Daoy (cell line): Measurements from ENCODE around the gene ATP8A2.

DNA sequence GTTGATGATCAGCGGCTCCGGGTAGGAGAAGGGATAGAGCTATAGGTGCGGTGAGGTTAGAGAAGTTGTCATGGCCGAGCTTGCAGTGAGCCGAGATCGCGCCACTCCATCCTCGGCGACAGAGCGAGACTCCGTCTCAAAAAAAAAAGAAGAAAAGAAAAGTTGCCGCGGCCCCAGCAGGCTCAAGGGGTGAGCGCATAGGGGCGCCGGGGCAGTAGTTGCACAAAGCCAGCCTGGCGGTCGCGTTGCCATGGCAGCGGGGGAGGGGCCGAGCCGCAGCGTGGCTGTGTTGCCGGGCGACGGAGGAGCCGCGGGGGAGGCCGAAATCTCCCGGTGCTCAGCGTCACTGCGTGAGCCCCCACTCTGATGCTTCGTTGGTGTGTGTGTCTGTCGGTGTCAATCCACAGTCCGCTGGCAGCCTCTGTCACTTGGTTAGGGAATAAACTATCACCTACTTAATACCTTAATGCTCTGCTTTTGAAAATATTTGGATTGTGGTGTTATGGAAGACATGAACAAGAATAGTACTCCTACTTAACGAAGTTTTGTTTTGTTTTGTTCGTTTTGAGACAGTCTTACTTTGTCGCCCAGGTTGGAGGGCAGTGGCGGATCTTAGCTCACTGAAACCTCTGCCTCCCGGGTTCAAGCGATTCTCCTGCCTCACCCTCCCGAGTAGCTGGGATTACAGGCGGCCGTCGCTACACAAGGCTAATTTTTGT is 91.0 kb upstream of the MIPEP start:
- RAMPAGE, long total RNA = no peak

GRCh38 chr13:24071258-24071953 is 89.1 kb upstream of the SPATA13 start:
- RAMPAGE, long total RNA = no peak

DNA sequence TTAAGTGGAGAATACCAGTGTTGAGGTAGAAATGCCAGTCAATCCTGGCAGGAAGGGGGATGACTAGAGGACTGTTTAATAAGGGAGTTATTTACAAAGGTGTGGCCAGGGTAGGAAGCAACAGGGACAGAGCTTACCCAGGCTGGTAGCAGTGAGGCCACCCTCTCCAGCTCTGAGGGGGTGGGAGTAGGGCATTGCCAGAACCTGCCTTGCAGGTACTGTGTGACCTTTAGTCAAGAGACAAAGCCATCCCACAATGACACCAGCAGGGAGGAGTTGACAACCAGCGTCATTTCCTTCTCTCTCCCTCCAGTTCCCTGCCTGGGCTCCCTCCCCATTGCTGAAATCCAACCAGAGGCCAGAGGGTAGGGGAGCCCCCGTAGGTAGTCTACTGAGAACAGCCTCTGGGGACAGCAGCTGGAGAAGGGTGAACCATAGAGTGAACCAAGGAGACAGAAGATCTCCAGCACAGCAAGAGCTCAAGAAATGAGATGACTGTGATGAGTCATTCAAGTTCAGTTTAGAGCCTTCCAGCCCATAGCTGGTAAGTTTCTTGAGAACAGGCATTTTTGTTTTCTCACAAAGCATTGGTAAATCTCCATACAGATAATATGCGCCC is 33.3 kb upstream of the SPATA13 start:
- RAMPAGE, long total RNA = no peak

DNA sequence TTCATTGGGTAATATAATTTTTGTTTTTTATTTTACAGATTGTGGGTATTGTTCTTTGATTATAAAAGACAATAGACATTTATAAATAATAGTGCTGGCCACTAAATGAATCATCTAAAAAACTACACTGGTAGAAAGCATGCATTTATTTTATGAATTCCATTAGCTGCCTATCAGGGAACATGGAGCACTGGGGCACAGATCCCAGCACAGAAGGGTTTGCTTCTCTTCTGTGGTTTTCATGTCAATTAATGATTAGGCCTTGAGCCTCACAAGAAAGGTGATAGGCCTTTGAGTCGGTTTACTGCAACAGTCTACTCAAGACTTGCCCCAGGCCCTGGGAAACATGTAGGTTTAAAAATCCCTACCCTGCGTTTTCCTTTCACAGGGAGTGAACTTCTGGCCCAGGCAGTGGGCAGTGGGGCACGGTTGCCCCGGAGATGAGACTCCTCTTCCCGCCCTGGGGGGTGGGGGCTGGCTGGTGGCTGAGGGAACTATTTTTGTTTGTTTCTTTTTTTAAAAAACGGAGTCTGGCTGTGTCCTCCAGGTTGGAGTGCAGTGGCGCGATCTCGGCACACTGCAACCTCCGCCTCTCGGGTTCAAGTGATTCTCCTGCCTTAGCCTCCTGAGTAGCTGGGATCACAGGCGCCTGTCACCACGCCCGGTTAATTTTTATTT is 637 bp upstream of the SPATA13 start:
- RAMPAGE, long total RNA = no peak

DNA sequence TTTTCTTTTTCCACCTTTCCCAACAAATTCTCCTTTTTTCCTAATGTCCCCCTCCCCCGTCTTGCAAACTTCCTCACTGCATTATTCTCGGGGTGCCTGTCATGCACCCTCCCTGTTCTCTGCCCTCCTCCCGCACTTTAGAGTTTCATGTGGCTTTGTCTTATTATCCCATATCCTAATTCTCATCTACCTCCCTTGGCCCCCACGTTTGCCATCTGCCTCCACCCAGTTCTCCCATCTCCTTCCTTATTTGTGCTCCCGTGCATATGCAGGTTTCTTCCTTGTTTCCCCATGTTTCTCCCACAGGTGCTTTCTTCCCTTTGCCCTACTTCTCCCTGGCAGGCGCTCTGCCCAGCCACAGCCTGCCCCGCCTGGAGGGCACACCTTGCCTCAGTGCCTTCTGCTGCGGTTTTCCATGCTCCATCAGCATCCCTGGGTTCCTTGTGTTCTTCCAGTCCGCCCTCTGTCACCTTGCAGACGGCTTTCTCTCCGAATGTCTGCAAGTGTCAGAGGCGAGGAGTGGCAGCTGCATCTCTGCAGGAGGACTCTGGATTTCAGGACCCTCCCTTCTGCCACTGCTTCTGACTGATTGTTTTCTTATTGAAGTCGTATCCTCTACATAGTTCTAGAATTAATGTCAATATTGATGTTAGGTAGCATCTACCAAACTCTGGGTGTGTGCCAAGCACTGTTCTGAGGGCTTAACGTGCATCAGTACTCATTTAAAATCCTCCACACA is 1.6 kb downstream of the SPATA13 start:
- RAMPAGE, long total RNA = no peak

- RAMPAGE, long total RNA = no peak
Observed at GRCh38 chr13:24166835-24167529, 6.5 kb downstream of the SPATA13 start.

DNA sequence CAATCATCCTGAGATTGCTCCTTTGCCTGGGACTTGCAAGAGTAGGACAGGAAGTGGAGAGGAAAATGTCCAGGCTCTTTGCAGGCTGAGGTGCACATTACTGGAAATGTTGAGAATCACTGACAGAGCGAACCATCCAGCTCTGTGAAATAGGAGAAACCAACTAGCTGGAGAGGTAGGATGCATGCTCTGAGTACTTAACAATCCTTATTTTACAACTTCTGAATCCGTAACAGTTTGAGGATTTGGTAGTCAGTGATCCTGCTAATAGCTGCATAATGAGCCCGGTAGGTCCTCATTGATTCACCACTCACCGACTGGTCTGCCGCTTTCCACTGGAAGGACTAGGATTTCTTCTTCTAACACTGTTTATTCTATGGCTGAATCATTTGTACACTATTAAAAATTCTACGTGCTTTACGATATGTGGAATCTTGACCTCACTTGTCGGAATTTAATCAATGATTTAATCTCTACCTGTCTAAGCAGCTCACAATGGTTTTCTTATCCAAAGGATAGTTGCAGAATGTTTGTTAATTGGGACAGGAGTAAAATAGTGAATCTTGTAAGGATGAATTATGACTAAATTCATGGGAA is 33.9 kb downstream of the SPATA13 start:
- RAMPAGE, long total RNA = no peak

GRCh38 chr13:24201897-24202644 is 41.6 kb downstream of the SPATA13 start:
- RAMPAGE, long total RNA = no peak

- RAMPAGE, long total RNA = no peak
Observed at GRCh38 chr13:24297340-24297807, 12.0 kb upstream of the C1QTNF9 start.

- RAMPAGE, long total RNA = no peak
Observed at GRCh38 chr13:24348756-24349481, 39.5 kb downstream of the C1QTNF9 start.

DNA sequence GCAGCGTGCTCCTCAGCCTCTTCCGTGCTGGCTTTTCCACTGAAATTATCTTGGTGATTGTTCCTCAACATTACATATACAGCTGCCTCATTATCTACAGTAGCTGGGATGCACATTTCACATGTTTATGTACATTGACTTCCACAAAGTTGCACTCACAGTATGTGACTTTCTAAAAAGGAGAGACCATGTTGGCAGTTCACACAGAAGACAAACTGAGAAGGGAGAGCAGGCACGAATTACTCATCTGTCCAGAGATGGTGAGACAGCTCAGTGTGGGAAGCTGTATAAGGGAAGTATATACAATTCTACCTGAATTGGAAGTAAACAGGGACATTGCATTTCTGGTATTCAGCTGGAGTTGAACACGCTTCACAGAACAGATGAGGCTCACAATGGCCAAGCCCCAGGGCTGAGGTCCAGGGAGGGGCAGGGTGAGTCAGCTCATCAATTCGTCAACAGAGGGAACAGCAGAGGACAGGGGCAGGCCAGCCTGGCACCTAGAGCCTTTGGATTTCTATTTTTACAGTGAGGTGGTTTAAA is 10.0 kb downstream of the PARP4 start:
- RAMPAGE, long total RNA = no peak

DNA sequence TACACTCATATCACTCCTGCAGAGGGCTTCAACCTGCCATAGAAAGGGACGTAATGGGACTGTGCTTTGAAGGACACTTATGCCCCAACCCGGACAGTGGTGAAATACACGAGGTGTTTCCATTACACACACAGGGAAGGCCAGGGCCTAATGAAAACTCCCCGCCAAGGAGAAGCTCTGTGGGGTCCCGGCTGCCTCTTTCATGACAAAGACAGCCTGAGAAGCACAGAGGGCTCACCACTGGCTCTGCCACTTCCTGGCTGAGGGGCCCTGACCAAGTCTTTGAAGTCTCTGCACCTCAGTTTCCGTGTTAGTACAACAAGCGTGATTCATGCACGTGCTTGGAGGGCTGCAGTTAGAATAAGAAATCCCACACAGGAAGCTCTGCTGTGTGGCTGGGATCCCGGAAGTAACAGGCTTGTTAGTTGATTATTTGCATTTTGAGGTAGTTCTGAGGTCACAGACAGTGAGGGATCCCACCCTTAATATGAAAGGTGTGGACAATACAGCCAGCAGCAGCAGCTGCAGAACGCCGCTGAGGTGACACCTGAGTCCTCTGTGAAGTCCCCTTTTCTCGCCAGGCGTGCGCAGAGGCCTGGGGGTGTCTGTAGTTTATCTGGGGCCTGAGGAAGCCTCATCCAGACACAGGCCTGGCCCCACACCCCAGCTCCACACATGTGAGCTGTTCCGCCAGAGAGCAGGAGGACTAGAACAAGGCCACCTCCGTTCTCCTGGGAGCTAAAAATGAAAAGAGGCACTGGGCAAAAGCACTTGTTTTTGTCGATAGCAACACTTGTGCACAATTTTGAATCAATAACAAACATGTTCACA is 61.7 kb upstream of the ATP12A start:
- RAMPAGE, long total RNA = no peak

- RAMPAGE, long total RNA = no peak
Observed at GRCh38 chr13:25017801-25018307, 78.1 kb upstream of the PABPC3 start.

GRCh38 chr13:25170314-25171102 is 1.6 kb downstream of the AMER2 start:
- RAMPAGE, long total RNA = no peak

- RAMPAGE, long total RNA = no peak
Observed at GRCh38 chr13:25312461-25313095, 11.2 kb downstream of the NUP58 start.

- RAMPAGE, long total RNA = no peak
Observed at GRCh38 chr13:25371459-25372336, at the start of gene ATP8A2. TSS of gene ATP8A2 (plus strand) at chr13:25371974.

GRCh38 chr13:26222662-26223085 is 560 bp upstream of the RNF6 start:
- RAMPAGE, long total RNA = no peak

GRCh38 chr13:26264841-26266393 is 11.5 kb downstream of the CDK8 start:
- RAMPAGE, long total RNA = no peak

DNA sequence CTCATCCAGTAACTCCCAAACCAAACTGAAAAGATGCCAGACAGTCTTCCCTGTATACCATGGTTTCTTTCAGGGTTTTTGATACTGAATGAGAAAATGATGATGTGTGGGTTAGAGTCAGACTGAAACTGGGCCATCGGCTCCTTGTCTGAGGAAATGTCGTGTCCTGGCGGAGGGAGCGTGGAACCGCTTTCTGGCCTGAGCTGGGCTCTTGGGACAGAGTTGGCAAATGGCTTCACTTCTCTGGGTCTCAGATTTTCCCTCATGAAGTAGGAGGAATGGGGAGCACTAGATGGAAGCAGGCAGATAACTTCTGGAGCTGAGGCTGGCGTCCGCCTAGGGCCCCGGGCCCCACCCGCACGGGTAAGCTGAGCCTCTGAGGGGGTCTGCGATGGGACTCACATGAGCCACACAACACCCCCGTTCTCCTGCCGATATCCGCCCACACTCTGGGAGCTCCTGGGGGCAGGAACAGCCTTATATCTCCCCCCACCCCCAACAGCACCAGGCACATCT is 133.3 kb upstream of the WASF3 start:
- RAMPAGE, long total RNA = no peak

DNA sequence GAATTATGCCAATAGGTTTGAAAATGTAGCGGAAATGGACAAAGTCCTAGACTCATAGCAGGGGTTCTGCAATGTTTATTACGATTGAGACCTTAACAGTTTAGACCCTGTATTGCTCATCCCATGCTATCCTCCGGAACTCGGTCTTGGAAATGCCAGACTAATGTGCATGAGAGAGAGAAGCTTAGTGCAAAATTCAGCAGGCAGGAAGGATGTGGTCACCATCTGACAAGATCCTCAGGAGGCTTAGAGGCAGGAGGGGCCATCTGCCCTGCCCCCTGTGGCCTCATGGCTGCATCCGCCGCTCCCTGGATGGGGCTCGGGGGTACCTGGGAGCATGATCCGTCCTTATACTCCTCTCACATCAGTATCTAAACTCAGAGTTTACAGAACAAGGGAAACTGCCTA is 39.4 kb downstream of the GPR12 start:
- RAMPAGE, long total RNA = no peak